Urinary bladder (tissue), 3 donors: ENCODE measurements around the gene ASTE1.

DNA sequence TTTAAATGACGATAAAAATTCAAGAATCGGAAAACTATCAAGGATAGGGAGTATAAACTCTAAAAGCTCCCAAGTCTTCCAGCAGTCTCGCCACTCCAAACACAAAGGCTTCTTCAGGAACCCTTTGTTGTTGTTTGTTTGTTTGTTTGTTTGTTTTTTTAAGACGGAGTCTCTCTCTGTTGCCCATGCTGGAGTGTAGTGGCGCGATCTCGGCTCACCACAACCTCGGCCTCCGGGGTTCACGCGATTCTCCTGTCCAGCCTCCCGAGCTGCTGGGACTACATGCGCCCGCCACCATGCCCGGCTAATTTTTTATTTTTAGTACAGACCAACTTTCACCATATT lies 914 bp downstream of the CNBP start:
- PRO-cap: no peak
- RAMPAGE, long total RNA: no peak

GRCh38 chr3:129228728-129229659 lies 20.4 kb upstream of the COPG1 start:
- PRO-cap: no peak
- RAMPAGE, long total RNA: no peak

- PRO-cap: no peak
- RAMPAGE, long total RNA: no peak
These were observed 3.9 kb upstream of the COPG1 start for GRCh38 chr3:129245299-129246165.

DNA sequence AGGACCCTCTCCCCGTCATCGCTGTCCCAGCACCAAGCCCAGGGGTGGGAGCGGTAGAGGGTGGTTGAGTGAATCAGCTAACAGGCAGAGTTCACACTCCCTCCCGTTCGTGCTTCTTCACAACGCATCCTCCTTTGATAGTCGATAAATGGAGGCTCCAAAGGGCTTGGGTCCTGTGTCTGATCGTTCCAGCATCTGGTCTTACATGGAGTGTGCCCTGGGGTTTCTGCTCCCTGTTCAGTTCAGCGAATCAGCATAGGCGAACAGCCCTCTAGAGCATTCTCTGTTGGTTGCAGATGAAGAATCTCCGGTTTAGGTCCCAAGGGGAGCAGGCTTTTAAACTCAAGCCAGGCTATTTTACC lies 785 bp upstream of the HMCES start:
- PRO-cap: no peak
- RAMPAGE, long total RNA: no peak

DNA sequence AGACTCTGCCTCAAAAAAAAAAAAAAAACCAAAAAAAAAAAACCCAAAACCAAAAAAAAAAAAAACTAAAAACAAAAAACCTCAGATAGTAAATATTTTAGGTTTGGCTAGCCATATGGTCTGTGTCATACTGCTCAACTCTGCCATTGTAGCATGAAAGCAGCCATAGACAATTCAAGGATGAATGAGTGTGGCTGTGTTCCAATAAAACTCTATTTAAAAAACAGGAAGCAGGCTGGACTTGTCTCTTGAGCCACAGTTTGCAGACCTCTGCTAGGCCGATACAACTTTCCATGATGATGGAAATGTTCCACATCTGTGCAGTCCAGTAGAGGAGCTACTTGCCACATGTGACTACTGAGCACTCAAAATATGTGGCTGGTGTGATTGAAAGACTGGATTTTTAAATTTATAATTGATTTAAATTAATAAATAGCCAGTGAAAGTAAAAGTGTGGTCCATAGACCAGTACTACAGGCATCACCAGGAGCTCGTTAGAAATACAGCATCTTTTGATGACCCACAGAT lies 11.1 kb downstream of the EFCAB12 start:
- PRO-cap: no peak
- RAMPAGE, long total RNA: no peak

GRCh38 chr3:129436226-129437494 lies 3.1 kb downstream of the MBD4 start:
- PRO-cap: no peak
- RAMPAGE, long total RNA: no peak

GRCh38 chr3:129438583-129439137 lies 1.1 kb downstream of the MBD4 start:
- PRO-cap: no peak
- RAMPAGE, long total RNA: no peak

DNA sequence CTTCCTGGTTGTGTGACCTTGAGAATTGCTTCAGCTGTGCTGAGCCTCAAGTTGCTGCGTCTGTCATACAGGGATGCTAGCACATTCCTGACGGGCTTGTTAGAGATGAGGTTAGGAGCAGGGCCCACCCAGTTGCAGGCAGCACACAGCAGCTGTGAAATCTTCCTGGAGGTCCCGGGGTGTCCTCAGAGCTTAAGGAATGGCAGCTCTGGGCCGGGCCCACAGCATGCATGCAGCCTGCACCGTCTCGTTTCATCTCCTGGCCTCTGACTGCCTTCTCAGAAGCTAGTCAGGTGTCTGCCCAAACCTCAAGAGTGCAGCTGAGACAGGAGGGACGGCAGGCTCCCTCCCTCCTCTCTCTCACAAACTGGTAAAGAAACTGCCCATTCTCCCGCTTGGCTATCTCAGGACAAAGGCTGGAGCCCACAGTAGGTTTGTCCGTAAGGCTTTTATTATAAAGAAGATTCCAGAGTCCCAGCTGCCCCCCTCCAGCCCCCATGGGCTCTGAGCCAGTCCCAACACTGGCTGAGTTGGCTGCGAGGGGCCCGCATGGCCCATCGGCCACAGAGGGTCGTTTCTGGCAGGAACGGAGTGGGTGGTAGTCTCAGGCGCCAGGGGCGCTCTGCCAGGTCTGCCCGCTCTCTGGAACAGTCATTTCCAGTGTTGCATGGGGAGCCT lies 11.9 kb downstream of the H1-8 start:
- PRO-cap: no peak
- RAMPAGE, long total RNA: no peak

- PRO-cap: unidirectional peak, minus-strand start at chr3:129596337
- RAMPAGE, long total RNA: no peak
These were observed 9.9 kb downstream of the PLXND1 start for GRCh38 chr3:129596203-129597360.

GRCh38 chr3:129599494-129600149 lies 6.9 kb downstream of the PLXND1 start:
- PRO-cap: unidirectional peak, plus-strand start at chr3:129600049
- RAMPAGE, long total RNA: no peak

DNA sequence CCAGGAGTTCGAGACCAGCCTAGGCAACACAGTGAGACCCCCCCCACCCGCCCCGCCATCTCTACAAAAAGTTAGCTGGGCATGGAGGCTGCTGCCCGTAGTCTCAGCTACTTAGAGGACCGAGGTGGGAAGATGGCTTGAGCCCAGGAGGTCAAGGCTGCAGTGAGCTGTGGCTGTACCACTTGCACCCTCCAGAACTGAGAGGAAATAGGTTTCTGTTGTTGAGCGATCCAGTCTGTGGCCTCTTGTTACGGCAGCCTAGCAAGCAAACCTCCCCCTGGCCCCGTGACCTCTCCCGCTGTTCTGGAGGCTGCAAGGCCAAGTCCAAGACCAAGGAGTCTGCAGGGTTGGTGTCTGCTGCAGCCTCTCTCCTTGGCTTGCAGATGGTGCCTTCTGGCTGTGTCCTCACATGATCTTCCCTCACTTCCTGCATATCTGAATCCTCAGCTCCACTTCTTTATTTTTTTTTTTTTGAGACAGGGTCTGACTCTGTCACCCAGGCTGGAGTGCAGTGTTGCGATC lies 17.8 kb upstream of the PLXND1 start:
- PRO-cap: no peak
- RAMPAGE, long total RNA: no peak

- PRO-cap: bidirectional peak, plus-strand start at chr3:129724274, minus-strand start at chr3:129724113
- RAMPAGE, long total RNA: no peak
These were observed 117.4 kb upstream of the PLXND1 start for GRCh38 chr3:129723404-129724697.

GRCh38 chr3:130517593-130518081 lies 660 bp downstream of the COL6A6 start:
- PRO-cap: no peak
- RAMPAGE, long total RNA: no peak

- PRO-cap: no peak
- RAMPAGE, long total RNA: no peak
These were observed 41.1 kb downstream of the PIK3R4 start for GRCh38 chr3:130705511-130705899.

DNA sequence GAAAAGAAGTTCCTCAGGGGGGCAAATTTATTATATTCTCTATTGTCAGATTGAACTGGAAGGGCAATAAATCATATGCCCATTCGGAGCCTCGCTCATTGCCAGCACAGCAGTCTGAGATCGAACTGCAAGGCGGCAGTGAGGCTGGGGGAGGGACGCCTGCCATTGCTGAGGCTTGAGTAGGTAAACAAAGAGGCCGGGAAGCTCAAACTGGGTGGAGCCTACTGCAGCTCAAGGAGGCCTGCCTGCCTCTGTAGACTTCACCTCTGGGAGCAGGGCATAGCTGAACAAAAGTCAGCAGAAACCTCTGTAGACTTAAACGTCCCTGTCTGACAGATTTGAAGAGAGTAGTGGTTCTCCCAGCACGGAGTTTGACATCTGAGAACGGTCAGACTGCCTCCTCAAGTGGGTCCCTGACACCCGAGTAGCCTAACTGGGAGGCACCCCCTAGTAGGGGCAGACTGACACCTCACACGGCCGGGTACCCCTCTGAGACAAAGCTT lies 61.7 kb upstream of the ATP2C1 start:
- PRO-cap: no peak
- RAMPAGE, long total RNA: no peak

- PRO-cap: no peak
- RAMPAGE, long total RNA: no peak
These were observed 36.2 kb downstream of the ASTE1 start for GRCh38 chr3:130990290-130991055.

- PRO-cap: bidirectional peak, plus-strand start at chr3:131026879, minus-strand start at chr3:131026798
- RAMPAGE, long total RNA: no peak
These were observed at the start of gene ASTE1 for GRCh38 chr3:131026155-131027004. Gene ASTE1 (minus strand): TSS chr3:131026825.

DNA sequence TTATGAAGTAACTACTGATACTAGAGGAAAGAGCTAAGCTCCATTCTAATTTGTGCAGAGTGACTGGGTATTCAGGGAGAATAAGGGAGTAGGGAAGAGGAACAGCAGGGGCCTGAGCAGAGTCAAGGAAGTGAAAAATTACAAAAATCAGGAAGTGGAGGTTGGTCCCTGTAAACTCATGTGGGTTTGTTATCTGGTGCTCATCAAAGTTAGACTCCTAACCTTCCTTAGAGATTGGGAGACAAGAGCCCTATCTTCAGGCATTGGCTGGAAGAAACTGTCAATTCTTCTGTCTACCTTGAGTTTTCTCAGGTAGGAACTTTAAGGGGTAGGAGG lies 82.5 kb downstream of the NEK11 start:
- PRO-cap: no peak
- RAMPAGE, long total RNA: no peak

DNA sequence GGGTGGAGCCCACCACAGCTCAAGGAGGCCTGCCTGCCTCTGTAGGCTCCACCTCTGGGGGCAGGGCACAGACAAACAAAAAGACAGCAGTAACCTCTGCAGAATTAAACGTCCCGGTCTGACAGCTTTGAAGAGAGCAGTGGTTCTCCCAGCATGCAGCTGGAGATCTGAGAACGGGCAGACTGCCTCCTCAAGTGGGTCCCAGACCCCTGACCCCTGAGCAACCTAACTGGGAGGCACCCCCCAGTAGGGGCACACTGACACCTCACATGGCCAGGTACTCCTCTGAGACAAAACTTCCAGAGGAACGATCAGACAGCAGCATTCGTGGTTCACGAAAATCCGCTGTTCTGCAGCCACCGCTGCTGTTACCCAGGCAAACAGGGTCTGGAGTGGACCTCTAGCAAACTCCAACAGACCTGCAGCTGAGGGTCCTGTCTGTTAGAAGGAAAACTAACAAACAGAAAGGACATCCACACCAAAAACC lies 49.6 kb upstream of the NUDT16 start:
- PRO-cap: no peak
- RAMPAGE, long total RNA: no peak

GRCh38 chr3:131380699-131381656 lies 596 bp upstream of the NUDT16 start:
- PRO-cap: bidirectional peak, plus-strand start at chr3:131381767, minus-strand start at chr3:131381491
- RAMPAGE, long total RNA: no peak